Vagina (tissue), 1 donor: Measurements from ENCODE around the genes CCNL1, VEPH1, C3orf80 and IFT80.

- PRO-cap, result unidirectional peak, plus-strand start at chr3:157129961
- RAMPAGE, long total RNA, result no peak
Measured at GRCh38 chr3:157129773-157130379, 30.1 kb downstream of the CCNL1 start.

GRCh38 chr3:157134532-157135370, 25.2 kb downstream of the CCNL1 start:
- PRO-cap, result no peak
- RAMPAGE, long total RNA, result no peak

- PRO-cap, result no peak
- RAMPAGE, long total RNA, result no peak
Measured at GRCh38 chr3:157150901-157151739, 8.8 kb downstream of the CCNL1 start.

DNA sequence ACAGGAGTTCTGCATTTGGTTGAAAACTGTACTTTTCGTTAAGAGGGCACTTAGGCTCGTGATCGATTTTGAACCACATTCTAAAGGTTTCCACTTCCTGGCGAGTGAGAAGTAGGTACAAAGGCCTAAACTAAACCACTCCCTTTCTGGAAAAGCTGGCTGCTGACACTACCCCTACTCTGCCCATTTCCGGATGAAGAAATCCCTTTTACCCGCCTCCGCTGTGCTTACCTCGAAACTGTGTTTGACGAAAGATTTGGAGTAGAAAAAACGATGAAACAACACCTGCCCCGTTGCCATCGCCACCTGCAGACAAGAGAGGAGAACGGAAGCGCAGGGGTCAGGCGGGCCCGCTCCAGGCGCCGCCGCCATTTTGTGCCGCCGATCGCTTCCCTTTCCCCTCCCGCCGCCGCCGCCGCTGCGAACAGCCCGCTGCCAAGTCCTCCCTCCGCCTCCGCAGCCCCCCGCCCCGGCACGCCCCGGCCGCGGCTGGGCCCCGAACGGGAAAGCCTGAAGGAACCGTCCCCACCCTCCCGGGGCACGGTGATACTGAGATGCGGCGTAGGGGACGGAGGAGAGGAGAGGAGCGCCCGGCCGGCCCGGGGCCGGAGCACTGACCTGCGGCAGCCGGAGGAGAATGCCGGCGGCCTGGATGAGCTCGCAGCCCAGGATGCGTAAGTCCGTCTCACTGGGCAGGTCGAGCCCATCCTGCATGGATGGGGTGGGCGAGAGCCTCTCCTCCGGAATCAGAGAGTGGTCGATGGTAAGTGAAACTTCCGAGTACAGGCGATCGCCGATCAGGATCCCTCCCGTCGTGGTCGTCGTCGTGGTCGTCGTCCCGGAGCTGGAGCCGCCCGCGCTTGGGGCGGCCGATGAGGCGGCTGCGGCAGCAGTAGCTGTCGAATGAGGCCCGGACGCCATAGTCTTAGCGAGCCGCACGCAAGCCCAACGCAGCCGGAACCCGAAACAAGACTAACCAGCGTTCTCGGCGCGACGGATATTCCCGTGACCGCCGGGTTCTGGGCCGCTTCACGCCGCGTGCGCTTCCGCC, at the start of gene CCNL1:
CCNL1 (minus strand) TSS at position 974 of the 1,051 bp plus-strand sequence.
- PRO-cap, result unidirectional peak, plus-strand start at position 138 of the sequence; bidirectional peak, plus-strand start at position 311 of the sequence, minus-strand start at position 397 of the sequence; bidirectional peak, plus-strand start outside the sequence, minus-strand start at position 974 of the sequence
- RAMPAGE, long total RNA, result start-site peak on the minus strand centred at position 982 of the sequence, 90 bp wide, 2,126 reads

DNA sequence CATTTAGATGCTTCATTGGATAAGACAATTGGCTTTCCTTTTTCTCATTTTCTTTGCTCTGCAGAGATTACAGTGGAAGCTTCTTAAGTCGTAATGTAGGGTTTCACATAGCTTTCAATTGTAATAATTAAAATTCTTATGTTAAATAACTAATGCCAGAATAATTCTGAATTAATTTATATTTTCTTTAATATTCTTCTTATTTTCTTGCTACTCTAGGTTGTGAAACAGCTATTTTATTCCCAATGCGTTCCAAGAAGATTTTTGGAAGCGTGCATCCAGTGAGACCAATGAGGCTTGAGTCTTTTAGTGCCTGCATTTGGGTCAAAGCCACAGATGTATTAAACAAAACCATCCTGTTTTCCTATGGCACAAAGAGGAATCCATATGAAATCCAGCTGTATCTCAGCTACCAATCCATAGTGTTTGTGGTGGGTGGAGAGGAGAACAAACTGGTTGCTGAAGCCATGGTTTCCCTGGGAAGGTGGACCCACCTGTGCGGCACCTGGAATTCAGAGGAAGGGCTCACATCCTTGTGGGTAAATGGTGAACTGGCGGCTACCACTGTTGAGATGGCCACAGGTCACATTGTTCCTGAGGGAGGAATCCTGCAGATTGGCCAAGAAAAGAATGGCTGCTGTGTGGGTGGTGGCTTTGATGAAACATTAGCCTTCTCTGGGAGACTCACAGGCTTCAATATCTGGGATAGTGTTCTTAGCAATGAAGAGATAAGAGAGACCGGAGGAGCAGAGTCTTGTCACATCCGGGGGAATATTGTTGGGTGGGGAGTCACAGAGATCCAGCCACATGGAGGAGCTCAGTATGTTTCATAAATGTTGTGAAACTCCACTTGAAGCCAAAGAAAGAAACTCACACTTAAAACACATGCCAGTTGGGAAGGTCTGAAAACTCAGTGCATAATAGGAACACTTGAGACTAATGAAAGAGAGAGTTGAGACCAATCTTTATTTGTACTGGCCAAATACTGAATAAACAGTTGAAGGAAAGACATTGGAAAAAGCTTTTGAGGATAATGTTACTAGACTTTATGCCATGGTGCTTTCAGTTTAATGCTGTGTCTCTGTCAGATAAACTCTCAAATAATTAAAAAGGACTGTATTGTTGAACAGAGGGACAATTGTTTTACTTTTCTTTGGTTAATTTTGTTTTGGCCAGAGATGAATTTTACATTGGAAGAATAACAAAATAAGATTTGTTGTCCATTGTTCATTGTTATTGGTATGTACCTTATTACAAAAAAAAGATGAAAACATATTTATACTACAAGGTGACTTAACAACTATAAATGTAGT, 6.0 kb downstream of the PTX3 start:
- PRO-cap, result no peak
- RAMPAGE, long total RNA, result start-site peak on the plus strand centred at position 445 of the sequence, 52 bp wide, 20 reads; start-site peak on the plus strand centred at position 672 of the sequence, 80 bp wide, 17 reads

GRCh38 chr3:157469691-157470099, 33.0 kb downstream of the PTX3 start:
- PRO-cap, result no peak
- RAMPAGE, long total RNA, result no peak

- PRO-cap, result no peak
- RAMPAGE, long total RNA, result no peak
Measured at GRCh38 chr3:157488031-157488623, 15.1 kb downstream of the VEPH1 start.

DNA sequence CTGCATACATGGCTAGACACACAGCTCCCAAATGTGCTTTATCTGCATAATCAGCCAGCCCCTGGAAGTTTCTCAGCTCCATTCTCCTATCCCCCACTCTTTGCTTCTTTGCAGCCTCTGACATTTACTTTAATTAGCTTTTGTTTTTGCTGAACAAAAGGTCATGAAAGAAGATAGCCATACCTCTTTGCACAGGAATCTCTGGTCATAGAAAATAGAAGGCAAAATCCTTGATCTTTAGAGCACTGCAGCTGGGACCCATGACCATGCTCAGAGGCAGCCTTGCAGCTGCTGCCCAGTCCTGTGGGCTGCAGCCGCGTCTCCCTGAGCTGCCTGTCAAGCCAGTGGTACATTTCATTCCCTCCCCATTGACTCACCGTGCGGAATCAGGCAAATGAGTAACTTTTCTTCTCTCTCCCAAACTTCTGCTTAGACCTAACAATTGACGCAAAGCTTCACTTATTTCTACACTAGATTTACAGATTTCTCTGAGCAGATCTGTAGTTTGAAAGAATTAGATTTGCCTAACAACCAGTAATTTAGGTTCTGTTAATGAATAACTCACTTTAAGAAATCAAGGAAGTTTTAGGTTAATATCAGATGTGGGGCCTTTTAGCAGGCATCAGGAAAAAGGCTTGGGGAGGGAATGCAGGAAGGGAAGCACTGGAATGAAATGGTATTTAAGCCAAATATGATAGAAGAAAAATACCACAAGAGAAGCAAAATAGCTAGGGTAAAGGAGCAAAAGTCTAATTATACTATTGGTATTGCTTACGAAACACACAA, at the start of gene VEPH1:
VEPH1 (minus strand) TSS at position 323 of the 786 bp plus-strand sequence.
- PRO-cap, result no peak
- RAMPAGE, long total RNA, result no peak

GRCh38 chr3:158217517-158218476, 107.9 kb downstream of the RSRC1 start:
- PRO-cap, result no peak
- RAMPAGE, long total RNA, result start-site peak on the plus strand at chr3:158217989-158218094, 6 reads; start-site peak on the plus strand at chr3:158218165-158218252, 5 reads

- PRO-cap, result no peak
- RAMPAGE, long total RNA, result no peak
Measured at GRCh38 chr3:158329488-158330425, 219.9 kb downstream of the RSRC1 start.

DNA sequence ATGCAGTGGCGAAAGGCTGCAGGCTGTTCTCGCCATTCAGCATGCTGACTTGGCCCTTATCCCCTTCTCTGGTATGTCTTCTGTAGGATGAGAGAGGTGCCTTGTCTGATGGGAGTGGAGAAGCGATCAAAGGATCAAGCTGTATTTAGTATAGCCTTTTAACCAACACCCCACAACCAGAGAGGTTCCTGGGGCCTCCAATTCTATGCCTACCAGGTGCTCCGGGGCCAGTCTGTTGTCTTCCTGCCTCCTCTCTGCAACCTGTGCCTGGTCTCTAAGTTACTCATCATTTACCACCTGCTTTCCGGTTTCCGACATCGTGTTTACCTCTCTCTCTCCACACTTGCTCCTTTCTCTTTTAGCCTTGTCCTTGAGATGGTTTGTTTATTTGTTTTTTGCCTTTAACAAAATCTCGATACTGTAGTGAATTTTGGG, 31.5 kb upstream of the MFSD1 start:
- PRO-cap, result no peak
- RAMPAGE, long total RNA, result no peak

GRCh38 chr3:159775211-159776501, 449.6 kb upstream of the C3orf80 start:
- PRO-cap, result bidirectional peak, plus-strand start at chr3:159775939, minus-strand start at chr3:159775694
- RAMPAGE, long total RNA, result no peak

- PRO-cap, result bidirectional peak, plus-strand start at chr3:159852966, minus-strand start at chr3:159852999
- RAMPAGE, long total RNA, result start-site peak on the plus strand at chr3:159853037-159853155, 8 reads
Measured at GRCh38 chr3:159852654-159853791, 372.2 kb upstream of the C3orf80 start.

- PRO-cap, result no peak
- RAMPAGE, long total RNA, result no peak
Measured at GRCh38 chr3:159856431-159857555, 368.4 kb upstream of the C3orf80 start.

GRCh38 chr3:160224999-160225978, at the start of gene C3orf80:
TSS of gene C3orf80 (plus strand) at chr3:160225422.
- PRO-cap, result bidirectional peak, plus-strand start at chr3:160225511, minus-strand start at chr3:160225477; unidirectional peak, minus-strand start at chr3:160225709
- RAMPAGE, long total RNA, result no peak

DNA sequence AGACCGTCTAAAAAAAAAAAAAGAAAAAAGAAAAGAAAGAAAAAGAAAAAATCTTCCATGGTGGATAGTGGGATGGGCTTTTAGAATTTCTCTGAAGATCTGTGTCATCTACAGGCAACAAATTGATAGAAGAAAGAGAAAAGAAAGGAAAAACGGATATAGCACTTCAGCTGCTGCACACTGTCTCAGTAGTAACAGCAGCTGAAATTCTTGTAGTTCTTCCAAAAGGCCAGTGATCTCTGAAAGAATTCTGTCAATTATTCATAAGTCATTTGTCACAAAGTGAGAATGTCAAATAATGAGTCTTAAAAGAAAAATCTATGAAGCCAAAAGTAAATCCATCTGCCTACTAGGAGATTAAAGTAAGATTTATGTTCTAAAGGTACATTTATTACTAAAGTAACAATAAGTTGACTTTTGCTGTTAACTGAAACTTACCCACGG, 24.6 kb downstream of the IFT80 start:
- PRO-cap, result no peak
- RAMPAGE, long total RNA, result no peak

DNA sequence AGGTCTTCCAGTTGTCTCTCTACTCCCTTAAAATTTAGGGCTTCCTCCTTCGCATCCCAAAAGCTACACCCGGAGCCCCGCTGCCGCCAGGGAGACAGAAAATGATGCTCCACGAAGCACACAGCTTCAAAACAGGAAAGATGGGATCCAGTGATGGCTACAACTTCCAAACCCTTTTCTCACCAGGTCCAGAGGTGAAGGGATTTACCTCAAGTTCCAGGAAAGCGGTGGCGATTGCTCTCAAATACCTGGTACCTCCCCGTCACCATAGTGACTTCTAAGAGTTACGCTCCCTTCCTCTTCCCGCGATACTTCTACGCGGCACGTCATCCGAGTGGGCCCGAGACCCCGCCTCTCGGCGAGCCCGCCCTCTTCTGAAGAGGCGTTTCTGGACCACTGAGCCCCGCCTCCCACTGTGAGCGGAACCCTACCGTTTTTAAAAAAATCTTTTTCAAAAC, at the start of gene IFT80:
IFT80 (minus strand) TSS at position 288 of the 458 bp plus-strand sequence.
- PRO-cap, result bidirectional peak, plus-strand start at position 377 of the sequence, minus-strand start at position 279 of the sequence
- RAMPAGE, long total RNA, result start-site peak on the minus strand centred at position 289 of the sequence, 44 bp wide, 186 reads

- PRO-cap, result no peak
- RAMPAGE, long total RNA, result start-site peak on the plus strand at chr3:160414384-160414494, 13 reads
Measured at GRCh38 chr3:160413901-160414764, 14.7 kb downstream of the SMC4 start.

DNA sequence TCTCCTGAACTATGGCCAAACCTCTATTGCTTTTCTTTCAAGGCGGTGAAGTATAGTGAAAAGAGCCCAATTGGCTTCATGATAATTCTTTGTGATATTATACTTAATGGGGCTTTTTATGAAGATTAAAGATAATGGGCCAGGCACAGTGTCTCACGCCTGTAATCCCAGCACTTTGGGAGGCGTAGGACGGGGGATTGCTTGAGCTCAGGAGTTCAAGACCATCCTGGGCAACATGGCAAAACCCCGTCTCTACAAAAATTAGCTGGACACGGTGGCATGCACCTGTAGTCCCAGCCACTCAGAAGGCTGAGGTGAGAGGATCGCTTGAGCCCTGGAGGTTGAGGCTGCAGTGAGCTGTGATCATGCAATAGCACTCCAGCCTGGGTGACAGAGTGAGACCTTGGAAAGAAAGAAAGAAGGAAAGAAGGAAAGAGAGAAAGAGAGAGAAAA, 124.9 kb downstream of the B3GALNT1 start:
- PRO-cap, result no peak
- RAMPAGE, long total RNA, result start-site peak on the plus strand centred at position 334 of the sequence, 58 bp wide, 7 reads

DNA sequence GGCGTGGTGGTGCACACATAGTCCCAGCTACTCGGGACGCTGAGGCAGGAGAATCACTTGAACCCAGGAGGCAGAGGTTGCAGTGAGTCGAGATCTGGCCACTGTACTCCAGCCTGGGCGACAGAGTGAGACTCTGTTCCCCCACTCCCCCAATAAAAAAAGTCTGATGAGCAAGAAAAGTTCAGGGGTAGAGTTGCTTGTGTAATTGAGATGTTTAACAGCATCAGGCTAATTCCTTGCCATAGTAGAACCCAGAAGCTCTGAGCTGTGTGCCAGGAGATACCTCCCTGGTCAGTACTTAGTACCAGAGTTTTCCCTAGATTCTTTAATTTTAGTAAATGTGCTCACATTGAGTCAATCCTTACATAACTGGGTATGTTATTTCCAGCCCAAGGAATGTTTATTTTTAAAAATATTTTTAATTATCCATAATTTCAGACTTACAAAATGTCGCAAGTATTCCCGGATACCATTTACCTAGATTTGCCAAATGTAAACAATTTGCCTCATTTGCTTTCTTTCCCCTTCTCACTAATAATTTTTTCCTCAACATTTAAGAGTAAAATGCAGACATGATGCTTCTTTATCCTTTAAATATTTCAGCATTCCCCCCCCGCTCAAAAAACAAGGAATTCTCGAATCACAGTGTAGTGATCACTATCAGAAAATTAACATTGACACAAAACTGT, 32.0 kb downstream of the NMD3 start:
- PRO-cap, result no peak
- RAMPAGE, long total RNA, result no peak